Thoracic aorta endothelial cell (primary cell): ENCODE measurements around the gene CXCR1.

DNA sequence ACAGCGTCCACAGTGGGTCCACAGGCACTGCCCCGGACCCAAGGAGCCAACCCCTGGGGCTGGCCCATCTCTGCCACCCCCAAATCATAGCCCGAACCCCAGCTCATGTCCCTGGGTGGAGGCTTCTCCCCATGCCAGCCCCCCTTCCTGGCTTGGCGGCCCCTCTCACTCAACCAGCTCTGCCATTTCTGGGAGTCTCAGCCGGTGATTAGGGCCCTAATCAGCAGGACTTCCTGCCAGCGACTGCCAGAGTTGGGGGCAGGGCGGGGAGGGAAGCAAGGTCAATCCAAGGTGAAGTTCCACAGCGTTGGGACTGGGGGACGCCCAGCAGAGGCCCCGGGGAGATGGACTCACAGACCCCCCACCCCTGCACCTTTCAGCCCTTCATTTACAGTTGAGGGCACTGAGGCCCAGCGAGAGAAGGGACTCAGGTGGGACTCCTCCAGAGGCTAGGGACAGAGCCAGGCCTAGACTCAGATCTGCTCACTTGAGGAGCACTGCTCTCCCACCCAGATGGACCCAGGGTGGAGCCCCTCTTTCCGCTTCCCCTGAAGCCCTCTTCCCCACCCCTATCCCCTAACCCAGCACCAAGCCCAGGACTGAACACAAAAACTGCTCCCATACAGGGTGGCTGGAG lies 65.3 kb downstream of the TNS1 start:
- CAGE, long polyA plus RNA, result no peak

- CAGE, long polyA plus RNA, result no peak
Measured at GRCh38 chr2:217938864-217939448, 63.8 kb downstream of the TNS1 start.

DNA sequence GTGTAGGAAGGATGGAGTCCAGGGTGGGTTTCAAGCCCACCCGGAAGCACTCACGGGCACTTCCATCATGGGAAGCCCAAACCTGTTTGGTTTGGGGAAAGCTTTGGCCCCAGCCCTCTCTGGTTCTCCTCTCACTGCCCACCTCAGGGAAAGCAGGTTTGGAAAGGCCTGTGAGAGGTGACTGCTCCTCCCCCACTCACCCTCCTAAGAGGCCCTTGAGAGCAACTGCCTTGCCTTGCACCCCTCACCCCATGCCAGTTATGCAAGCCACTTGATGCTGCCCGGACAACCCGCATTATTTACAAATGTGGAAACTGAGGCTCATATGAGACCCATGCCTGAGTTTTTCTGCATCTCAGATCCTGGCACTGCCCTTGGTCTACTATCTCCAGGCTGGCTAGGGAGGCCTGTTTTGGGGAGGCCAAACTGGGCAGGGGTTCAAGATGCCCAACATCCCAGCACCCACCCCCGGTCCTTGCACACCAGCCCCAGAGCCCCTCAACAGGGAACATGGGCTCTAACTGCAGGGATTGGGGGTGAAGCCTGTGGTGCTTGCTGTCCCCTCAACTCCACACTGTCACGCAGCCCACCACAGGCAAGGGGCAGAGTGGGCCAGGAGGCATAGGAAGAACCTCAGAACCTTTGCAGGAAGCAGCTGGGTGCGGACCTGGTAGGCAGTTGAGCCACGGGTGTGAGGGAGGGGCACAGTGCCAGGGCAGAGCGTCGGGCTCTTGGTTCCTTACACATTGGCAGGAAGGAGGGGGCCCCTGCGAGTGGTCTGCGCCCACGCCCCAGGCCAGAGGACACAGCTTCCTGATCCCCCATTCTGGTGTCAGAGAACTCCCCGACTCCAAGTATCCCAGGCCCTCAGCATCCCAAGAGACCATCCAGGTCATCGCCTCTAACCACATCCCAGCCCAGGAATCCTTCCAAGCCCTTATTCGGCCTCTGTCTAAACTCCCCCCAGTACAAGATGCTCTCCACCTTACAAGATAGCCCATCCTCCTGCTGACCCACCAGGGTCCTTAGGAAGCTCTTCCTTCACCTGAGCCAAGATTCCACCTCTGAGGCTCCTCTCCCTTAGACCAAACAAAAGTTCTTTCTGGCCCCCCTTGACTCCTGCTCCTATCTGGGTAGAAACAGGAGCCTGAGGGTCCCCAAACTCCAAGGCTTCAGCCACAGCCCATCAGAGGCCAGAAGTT lies 61.6 kb downstream of the TNS1 start:
- CAGE, long polyA plus RNA, result no peak

- CAGE, long polyA plus RNA, result no peak
Measured at GRCh38 chr2:217953348-217953652, 49.5 kb downstream of the TNS1 start.

DNA sequence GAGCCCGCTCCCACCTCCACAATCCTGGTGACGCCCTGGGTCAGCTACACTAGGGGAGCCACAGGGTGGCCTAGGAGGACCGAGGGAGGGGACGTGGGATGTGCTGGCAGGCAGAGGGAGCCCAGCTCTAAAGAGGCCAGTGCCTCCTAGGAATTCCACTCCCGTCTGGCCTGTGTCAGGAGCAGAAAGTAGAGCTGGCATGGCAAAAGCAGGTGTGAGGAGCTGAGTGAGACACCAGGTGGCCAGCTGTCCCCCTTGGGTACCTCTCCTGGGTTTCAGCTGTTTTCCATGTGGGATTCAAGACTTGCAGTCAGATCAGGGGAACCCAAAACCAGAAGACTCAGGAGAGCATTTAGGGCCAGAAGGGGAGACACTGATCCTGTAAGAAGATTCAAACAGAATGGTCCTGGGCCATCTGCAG lies 49.1 kb downstream of the TNS1 start:
- CAGE, long polyA plus RNA, result no peak

DNA sequence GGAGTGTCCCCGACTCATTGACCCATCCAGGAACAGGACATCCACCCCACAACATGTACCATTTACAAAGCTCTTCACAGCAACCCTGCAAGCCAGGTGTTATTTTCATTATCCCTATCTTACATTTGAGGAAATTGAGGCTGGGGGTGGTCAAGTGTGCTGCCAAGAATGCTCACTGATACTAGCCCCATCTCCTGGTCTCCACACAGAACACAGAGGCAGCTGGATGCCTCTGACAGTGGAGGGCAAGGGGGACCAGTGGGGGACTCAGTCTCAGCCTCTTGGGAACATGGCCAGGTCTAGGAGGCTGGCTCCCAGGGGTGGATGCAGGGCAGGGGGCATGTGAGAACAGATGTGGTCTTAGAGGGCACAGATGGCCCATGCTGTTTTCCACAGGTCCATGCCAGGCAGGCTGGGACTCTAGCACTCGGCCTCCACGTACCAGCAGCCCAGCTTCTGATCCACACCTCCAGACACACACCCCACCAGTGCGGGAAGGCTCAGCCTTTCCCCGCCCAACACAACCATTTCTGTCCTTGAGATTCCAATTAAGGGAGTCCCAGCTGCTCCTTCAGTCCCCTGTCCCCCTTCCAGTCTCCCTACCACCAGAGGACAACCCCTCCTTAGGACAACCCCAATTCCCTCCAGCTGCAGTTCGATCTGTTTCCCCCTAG lies 42.5 kb downstream of the TNS1 start:
- CAGE, long polyA plus RNA, result no peak

DNA sequence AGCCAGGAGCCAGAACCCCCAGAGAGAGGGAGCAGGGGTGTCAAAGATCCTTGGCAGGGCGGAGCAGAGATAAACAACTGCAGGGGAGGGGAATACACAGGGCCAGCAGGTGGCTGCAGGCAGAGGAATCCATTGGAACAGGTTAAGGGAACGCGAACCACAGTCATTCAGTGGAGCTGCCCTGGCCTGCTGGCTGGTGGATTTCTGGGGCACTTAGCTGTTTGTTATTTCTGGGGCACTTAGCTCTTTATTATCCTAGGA lies 37.9 kb downstream of the TNS1 start:
- CAGE, long polyA plus RNA, result no peak

GRCh38 chr2:218006567-218007208 lies 3.9 kb upstream of the TNS1 start:
- CAGE, long polyA plus RNA, result no peak

DNA sequence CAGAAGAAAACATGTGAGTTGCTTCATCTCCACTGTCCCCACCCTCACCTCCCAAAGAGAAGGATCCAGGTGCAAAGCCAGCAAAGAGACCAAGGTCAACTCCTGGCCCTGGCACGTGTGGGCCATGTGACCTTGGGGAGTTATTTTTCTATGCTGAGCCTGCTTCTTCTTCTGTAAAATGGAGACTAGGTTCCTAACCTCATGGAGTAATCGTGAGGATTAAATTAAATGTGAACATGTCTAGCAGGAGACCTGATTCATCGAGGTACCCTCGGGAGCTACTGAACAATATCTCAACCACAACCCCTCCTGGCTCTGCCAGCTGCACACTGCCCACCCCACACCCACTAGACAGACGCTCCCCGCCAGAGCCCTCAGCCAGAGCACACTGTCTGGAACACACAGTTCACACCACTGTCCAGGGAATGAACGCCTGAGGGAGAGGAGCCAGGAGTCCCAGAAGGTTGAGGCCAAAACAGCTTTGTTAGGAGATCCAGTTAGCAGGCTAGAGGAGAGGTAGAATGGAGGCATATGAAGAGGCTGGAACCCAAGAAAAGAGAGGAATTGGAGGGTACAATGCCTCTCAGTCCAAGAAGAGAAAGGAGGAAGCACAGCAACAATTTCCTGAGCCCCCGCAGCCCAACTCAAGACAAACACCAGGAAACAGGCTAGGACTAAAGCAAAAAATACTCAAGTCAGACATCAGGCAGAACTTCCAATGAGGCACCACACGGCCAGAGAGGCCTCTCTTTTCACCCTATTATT lies 14.9 kb upstream of the TNS1 start:
- CAGE, long polyA plus RNA, result no peak

GRCh38 chr2:218166693-218167279 lies at the start of gene CXCR1:
Gene CXCR1, minus strand, starts transcription at chr2:218166962.
- CAGE, long polyA plus RNA, result no peak

DNA sequence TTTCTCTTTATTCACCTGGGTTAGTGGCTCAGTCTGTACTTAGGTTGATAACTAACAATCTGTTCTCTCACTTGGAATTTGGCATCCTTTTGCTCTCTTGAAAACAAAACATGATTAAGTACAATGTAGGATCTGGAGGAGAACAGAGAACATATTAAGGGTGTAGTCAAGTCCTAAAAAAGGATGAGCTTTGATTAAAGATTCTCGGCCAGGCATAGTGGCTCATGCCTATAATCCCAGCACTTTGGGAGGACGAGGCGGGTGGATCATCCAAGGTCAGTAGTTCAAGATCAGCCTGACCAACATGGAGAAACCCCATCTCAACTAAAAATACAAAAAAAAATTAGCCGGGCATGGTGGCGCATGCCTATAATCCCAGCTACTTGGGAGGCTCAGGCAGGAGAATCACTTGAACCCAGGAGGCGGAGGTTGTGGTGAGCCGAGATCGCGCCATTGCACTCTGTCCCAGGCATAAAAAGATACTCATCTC lies 16.7 kb downstream of the ARPC2 start:
- CAGE, long polyA plus RNA, result no peak

- CAGE, long polyA plus RNA, result no peak
Measured at GRCh38 chr2:218270628-218271038, 314 bp downstream of the PNKD start.

DNA sequence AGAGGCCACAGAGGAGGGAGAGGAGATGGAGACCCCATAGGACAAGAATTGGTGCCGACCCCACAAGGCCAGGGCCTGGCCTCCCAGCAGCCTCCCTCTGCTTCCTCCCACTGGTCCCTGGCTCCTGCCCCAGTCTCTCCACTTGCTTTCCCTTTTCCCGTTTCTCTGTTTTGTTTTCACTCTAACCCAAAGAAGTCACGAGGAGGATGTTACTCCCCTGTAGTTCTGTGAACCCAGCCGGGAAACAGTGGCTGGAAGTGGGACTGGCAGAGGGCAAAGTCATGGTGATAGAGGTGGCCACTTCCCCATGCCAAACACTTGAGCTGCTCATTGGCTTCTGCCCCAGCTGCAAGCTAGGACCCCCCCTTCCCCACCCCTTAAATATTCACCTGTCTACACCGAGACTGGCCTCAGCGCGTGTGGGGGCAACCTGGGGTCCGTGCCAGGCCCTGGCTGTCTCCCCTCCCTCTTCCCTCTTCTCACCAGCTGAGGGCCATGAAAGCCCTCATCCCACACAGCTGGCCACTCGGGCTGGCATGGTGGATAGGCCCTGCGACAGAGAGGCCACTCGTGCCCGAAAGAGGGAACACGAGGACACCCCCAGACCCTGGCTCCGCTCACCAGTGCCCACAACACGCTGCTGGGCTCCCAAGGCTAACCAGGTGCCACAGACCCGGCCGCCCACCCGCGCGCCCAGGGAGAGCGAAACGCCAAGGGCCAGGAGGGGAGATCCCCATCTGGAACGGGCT lies 548 bp downstream of the TMBIM1 start:
- CAGE, long polyA plus RNA, result no peak

GRCh38 chr2:218307663-218308201 lies 15.4 kb upstream of the TMBIM1 start:
- CAGE, long polyA plus RNA, result no peak

DNA sequence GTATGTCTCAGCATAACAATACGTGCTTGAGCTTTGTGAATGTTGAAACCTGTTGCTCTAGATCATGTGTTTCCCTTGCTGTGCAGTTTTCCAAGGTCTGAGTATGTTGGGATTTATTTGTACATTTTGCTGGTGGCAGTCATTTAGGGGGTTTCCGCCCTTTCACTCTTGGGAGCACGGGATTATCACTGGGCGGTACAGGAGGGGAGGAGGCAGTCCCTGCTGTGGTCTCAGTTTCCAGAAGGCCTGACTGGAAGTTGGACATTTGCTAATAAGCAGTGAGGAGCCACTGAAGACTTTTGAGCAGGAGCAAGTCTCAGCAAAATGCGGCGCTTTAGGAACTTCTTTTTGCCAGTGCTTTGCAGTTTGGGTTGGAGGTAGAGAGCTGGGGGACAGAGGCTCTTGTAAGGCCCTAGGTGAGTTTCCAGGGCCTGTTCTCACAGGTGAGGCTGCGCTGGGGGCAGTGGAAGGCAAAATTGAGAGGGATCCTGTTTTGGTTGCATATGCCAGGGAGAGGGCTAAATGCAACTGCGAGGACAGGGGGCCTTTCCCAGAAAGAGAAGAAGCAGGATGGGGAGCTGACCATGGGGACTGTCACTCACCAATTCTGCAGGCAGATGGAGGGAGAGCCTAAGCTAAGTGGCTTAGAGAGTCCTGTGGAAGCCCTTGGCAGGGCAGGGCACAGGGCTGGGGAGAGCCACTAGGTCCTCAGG lies 24.7 kb upstream of the CATIP start:
- CAGE, long polyA plus RNA, result no peak

GRCh38 chr2:218394755-218395180 lies 4.9 kb upstream of the CTDSP1 start:
- CAGE, long polyA plus RNA, result no peak

DNA sequence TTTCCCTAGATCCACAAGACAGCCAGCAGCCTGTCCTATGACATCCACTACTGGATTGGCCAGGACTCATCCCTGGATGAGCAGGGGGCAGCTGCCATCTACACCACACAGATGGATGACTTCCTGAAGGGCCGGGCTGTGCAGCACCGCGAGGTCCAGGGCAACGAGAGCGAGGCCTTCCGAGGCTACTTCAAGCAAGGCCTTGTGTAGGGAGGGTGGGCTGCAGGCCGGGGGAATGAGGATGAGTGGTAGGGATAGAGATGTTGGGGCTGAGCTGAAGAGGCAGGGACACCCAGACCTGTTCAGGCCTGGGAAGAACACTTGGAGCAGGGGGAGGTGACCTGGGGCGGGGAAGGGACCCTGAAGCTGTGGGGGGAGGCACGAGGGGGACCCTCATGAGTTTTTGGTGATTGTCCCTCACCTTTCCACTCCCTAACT lies 6.7 kb downstream of the VIL1 start:
- CAGE, long polyA plus RNA, result no peak

DNA sequence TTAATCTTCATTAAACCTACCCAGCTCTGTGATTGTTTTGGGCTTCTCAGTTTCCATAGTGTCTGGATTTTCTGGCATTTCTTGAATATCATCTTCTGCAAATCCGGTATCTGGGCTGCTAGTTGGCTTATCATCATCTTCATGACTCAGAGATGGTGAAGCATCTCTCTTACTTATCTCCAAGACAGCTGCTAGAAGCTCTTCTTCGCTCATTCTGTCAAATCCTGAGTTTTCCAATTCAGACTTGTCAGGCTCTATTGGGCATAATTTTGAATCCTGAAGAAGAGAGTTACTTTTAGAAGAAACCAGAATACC lies 55.6 kb downstream of the VIL1 start:
- CAGE, long polyA plus RNA, result no peak

DNA sequence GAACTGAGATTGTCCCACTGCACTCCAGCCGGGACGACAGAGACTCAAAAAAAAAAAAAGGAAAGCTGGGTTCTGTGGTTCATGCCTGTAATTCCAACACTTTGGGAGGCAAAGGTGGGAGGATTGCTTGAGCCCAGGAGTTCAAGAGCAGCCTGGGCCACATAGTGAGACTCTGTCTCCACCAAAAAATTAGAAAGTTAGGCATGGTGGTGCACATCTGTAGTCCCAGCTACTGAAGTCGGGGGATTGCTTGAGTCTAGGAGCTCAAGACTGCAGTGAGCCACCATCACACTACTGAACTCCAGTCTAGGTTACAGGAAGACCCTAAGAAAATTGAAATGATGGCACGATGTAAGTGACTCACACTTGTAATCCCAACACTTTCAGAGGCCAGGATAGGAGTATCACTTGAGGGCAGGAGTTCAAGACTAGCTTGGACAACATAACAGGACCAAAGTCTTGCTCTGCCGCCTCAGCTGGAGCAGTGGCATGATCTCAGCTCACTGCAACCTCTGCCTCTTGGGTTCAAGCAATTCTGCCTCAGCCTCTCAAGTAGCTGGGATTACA lies 9.2 kb upstream of the PLCD4 start:
- CAGE, long polyA plus RNA, result no peak

- CAGE, long polyA plus RNA, result no peak
Measured at GRCh38 chr2:218739630-218740161, 29.1 kb downstream of the TTLL4 start.